ENCODE results near the gene LRRC8C.

- PRO-cap, result no peak
- RAMPAGE, long total RNA, 2 experiments, result no peak in any of the 2 experiments
These were observed 1.2 kb downstream of the LMO4 start for GRCh38 chr1:87329794-87330402.

GRCh38 chr1:87334535-87335001 is 5.9 kb downstream of the LMO4 start:
- PRO-cap, result no peak
- RAMPAGE, long total RNA, 2 experiments, result no peak in any of the 2 experiments

- PRO-cap, result no peak
- RAMPAGE, long total RNA, 2 experiments, result no peak in any of the 2 experiments
These were observed 497.9 kb downstream of the LMO4 start for GRCh38 chr1:87826574-87827000.

- PRO-cap, result no peak
- RAMPAGE, long total RNA, 2 experiments, result no peak in any of the 2 experiments
These were observed 2.3 kb downstream of the GBP1 start for GRCh38 chr1:89062676-89063218.

DNA sequence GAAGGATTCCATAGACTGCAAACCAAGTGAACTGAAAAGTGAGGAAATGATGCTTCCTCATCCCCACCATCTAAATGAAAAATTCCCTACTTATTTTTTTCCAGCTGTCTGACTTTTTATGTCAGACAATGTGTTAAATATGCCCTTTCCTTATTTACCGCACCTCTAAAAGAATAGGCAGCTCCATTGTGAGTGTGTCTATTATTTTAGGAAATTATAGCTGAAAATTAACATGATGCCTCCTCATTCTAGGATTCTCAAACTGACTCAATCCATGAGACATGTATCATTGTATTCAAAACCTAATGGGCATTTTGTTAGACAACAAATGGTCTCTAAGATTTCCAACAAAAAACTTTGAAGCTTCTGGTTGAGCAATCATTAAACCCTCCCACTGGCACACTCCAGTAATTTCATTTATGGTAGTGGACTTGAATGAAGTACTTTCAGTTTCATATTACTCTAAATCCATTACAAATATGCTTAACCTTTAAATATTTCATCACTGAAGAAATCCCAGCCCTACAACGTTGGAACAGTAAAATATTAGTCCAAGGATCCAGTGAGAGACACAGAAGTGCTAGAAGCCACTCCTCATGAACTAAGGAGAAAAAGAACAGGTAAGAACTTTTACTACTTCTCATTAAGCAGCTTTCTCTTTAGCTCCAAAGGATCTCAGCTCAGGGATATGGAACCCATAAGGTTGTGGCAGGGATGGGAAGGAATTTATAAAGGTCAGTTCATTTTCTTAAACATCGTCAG is 43.5 kb downstream of the GBP6 start:
- PRO-cap, result unidirectional peak, plus-strand start at position 416 of the sequence; unidirectional peak, plus-strand start at position 546 of the sequence
- RAMPAGE, long total RNA, 2 experiments, result start-site peak on the plus strand in 1 of 2 experiments, centred at position 423 of the sequence, 6 reads per replicate

GRCh38 chr1:89418445-89418808 is 54.6 kb downstream of the GBP6 start:
- PRO-cap, result no peak
- RAMPAGE, long total RNA, 2 experiments, result no peak in any of the 2 experiments

DNA sequence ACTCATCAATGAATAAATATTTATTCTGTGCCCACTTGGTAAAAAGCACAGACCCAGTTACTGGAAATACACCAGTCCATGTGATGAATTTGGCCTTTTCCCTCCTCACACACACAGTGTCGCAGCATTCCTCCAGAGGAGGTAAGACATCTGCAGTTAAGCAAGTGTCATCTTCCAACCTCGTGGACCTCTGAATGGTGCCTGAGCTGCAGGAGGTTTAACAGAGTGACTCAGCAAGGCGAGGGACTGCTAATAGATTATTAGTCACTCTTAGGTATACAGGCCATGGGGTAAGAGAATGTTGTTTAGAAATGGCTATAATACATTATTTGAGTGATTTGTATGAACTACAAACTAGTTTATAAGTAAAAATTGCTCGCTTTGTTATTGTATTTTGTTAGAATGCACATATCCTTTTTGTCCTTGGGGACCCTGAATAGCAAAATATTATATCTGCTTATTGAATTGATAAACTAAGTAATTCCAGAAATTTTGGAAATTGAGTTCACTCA is 8.5 kb upstream of the LRRC8B start:
- PRO-cap, result no peak
- RAMPAGE, long total RNA, 2 experiments, result no peak in any of the 2 experiments

- PRO-cap, result no peak
- RAMPAGE, long total RNA, 2 experiments, result no peak in any of the 2 experiments
These were observed 23.0 kb downstream of the LRRC8B start for GRCh38 chr1:89547501-89548140.

GRCh38 chr1:89548141-89548822 is 23.7 kb downstream of the LRRC8B start:
- PRO-cap, result no peak
- RAMPAGE, long total RNA, 2 experiments, result no peak in any of the 2 experiments

DNA sequence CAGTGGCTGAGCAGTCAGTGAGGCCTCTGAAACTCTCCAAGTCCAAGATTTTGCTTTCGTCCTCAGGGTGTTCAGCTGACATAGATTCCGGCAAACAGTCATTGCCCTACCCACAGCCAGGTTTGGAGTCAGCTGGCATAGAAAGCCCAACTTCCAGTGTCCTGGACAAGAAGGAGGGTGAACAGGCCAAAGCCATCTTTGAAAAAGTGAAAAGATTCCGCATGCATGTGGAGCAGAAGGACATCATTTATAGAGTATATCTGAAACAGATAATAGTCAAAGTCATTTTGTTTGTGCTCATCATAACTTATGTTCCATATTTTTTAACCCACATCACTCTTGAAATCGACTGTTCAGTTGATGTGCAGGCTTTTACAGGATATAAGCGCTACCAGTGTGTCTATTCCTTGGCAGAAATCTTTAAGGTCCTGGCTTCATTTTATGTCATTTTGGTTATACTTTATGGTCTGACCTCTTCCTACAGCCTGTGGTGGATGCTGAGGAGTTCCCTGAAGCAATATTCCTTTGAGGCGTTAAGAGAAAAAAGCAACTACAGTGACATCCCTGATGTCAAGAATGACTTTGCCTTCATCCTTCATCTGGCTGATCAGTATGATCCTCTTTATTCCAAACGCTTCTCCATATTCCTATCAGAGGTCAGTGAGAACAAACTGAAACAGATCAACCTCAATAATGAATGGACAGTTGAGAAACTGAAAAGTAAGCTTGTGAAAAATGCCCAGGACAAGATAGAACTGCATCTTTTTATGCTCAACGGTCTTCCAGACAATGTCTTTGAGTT is 49.6 kb upstream of the LRRC8C start:
- PRO-cap, result no peak
- RAMPAGE, long total RNA, 2 experiments, result no peak in any of the 2 experiments

GRCh38 chr1:89607116-89607667 is 25.7 kb upstream of the LRRC8C start:
- PRO-cap, result no peak
- RAMPAGE, long total RNA, 2 experiments, result no peak in any of the 2 experiments

DNA sequence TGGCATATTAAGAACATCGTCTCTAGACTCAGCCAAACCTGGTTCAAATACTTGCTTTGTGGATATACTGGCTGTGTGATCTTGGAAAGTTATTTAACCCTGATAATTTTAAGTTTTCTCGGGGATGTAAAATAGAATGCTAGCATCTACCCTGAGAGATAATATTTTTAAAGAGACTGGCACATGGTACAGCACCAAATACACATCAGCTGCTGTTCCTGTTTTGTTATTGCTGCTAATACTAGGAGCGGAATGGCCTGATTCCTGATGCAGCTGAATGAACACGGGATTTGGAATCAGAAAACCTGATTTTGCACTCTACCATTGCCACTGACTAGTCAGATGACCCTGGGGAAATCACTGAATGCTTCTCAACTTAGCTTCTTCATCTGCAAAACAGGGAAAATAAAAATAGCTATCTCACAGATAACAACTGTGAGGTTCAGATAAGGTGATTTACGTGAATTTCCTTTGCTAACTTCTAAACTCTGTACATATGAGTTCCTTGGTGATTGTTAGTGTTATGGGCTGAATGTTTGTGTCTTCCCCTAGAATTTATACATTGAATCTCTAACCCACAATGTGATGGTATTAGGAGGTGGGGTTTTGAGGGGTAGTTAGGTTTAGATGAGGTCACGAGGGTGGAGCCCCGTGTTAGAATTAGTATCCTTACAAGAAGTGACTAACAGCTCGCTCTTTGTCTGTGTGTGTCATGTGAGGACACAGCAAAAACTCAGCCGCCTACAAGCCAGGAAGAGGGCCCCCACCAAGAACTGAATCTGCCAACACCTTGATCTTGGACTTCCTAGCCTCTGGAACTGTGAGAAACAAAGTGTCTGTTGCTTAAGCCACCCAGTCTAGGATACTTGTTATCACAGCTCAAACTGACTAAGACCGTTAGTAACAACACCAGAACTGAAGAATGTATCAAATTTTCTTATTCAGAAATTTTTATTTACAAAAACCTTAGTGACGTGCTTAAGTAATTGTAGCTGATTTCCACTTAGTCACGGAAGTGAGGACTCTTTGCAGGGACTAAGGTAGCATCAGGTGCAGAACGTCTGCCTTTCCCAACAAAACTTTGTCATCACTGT is 24.8 kb upstream of the LRRC8C start:
- PRO-cap, result bidirectional peak, plus-strand start at position 693 of the sequence, minus-strand start at position 587 of the sequence
- RAMPAGE, long total RNA, 2 experiments, result no peak in any of the 2 experiments

- PRO-cap, result unidirectional peak, minus-strand start at chr1:89609907
- RAMPAGE, long total RNA, 2 experiments, result no peak in any of the 2 experiments
These were observed 23.0 kb upstream of the LRRC8C start for GRCh38 chr1:89609620-89610627.

DNA sequence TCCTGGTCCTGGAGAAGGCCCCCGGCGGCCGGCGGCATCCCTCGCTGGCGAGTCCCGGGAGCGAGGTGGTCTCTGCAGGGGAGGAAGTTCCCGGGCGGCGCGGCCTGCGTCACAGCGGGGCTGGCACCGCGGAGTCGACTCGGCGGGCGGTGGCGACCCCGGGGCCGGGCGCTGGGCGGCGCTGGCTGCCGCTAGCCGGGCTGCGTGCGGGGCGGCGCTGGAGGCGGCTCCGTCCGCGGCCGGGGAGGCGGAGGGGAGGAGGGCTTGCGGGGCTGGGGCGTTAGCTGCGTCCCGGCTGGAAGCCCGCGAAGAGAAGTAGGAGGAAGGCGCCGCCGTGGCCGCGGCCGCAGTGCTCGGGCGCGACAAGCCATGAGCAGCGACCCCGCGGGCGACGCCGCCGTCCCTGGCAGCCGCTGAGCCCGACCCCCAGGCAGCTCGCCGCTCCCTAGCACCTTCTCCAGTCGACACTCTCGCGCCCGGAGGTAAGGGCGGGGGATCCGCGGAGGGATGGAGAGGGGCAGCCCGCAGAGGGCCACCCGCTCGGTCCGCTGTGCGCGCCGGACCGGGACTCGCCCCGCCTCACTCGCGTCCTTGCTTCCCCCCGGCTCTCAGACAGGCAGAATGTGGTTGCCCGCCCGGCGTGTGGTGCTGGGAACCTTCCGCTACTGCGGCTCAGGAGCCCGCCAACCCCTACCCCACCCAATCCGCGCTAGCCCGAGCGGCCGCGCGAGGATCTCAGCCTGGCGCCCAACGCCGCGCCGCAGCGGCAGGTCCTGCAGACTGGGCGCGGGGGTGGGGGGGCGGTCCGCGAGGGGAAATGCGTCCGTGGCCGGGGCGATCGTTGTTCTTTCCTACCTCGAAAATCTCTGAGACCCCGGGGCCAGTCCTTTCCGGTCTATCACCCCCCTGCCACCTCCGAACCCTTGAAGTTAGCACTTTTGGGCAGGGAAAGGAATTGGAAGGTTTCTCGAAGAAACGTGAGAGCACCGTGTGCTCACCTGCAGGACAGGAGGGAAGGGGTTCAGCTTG is at the start of gene LRRC8C:
Gene LRRC8C (plus strand): TSS at position 280 of the 1,029 bp plus-strand sequence.
- PRO-cap, result bidirectional peak, plus-strand start at position 287 of the sequence, minus-strand start at position 56 of the sequence; bidirectional peak, plus-strand start at position 702 of the sequence, minus-strand start at position 623 of the sequence
- RAMPAGE, long total RNA, 2 experiments, result start-site peak on the minus strand in 1 of 2 experiments, centred at position 111 of the sequence, 52 reads per replicate

DNA sequence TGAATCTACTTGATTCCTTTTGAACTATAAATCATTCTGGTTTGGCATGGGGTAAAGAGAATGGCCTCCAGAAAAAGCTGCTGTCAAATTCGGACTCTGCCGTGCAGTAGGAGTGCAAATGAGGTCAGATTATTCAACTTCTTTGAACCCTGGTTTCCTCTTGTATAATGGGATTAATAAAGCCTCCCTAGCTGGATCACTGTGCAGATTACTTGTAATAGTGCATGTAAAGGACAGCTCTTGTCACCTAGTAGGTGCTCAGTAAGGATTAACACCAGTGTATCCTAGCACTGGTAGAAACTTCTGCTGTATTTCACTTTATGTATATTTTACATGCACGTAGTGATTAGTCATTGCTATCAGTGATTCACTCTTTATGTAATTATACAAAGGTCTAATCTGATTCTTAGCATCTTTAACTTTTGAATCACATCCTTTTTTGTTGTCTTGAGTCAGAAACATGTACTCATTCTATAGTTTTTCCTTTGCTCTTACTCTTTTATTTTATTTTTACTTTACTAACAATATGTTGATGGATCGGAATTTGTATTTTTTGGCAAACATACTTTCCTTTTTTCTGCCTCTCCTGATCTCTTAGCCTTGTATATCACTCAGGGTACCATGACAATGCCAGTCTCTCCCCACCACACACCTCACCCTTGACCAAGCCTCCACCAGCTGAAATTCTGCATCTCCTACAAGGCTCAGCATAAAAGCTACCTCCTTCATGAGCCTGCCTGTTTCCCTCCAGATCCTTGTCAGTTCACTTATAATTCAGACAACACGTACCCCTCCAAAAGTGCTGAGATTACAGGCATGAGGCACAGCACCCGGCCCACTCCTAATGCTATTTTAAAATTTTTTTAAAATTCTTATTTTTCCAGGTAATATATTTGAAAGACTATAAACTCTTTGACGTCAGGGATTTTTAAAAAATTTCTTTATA is 3.3 kb downstream of the LRRC8C start:
- PRO-cap, result unidirectional peak, minus-strand start at position 305 of the sequence
- RAMPAGE, long total RNA, 2 experiments, result no peak in any of the 2 experiments

DNA sequence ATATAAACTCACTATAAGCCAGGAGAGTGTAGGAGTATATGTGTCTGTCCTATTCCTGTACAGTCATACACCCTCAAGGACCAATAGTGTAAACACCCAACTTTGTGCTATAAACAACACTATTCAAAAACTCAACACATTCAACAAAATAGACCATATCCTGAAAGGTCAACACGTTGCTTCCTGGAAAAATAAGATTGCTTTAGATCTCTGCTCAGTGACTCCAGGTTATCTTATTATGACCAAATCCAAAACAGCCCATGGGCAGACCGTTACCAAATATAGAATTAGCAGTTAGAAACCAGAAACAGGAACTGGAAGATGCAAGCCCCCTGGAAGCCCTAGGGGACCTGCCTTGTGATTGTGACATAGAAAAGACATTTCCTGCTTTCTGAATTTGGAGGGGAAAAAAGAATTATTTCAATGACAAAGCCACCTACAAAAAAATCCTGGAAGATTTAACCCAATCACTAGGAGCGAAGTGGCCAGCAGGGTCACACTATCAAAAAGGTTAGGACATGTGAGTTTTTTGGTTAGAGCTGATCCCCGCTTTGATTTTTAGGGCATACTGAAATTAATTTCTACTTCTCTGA is 59.9 kb downstream of the LRRC8C start:
- PRO-cap, result no peak
- RAMPAGE, long total RNA, 2 experiments, result no peak in any of the 2 experiments

GRCh38 chr1:90007421-90007980 is 12.6 kb downstream of the ZNF326 start:
- PRO-cap, result no peak
- RAMPAGE, long total RNA, 2 experiments, result no peak in any of the 2 experiments

DNA sequence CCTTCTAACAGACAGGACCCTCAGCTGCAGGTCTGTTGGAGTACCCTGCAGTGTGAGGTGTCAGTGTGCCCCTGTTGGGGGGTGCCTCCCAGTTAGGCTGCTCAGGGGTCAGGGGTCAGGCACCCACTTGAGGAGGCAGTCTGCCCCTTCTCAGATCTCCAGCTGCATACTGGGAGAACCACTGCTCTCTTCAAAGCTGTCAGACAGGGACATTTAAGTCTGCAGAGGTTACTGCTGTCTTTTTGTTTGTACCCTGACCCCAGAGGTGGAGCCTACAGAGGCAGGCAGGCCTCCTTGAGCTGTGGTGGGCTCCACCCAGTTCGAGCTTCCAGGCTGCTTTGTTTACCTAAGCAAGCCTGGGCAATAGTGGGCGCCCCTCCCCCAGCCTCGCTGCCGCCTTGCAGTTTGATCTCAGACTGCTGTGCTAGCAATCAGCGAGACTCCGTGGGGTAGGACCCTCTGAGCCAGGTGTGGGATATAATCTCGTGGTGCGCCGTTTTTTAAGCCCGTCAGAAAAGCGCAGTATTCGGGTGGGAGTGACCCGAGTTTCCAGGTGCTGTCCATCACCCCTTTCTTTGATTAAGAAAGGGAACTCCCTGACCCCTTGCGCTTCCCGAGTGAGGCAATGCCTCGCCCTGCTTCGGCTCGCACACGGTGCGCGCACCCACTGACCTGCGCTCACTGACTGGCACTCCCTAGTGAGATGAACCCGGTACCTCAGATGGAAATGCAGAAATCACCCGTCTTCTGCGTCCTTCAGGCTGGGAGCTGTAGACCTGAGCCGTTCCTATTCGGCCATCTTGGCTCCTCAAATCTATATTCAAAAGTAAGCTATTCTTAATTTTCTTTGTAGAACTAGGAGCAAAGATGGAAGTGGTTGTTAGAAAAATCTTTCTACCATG is 224.4 kb downstream of the ZNF326 start:
- PRO-cap, result no peak
- RAMPAGE, long total RNA, 2 experiments, result no peak in any of the 2 experiments

GRCh38 chr1:90403127-90403697 is 313.9 kb downstream of the BARHL2 start:
- PRO-cap, result no peak
- RAMPAGE, long total RNA, 2 experiments, result no peak in any of the 2 experiments

DNA sequence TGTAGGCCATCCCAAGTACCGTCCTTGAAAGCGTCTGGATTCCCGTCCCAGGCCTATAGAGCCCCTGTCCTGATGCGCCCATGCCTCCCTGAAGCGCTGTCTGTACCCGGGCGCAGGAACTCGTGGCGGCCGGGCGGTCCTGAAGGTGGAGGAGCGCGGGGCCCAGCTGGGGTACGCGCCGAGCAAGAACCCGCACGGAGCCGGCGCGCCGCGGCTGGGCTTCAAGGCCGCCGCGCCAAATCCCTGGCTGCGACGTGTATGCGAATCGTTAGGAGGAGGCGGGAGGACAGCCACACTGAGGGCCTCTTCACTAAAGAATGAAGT is 10.7 kb downstream of the BARHL2 start:
- PRO-cap, result no peak
- RAMPAGE, long total RNA, 2 experiments, result no peak in any of the 2 experiments